Bronchus fibroblast of lung (primary cell): Measurements from ENCODE around the genes DNAJA3 and C16orf96.

- RAMPAGE, long total RNA: no peak
Observed at GRCh38 chr16:4376628-4377540, 5.2 kb downstream of the VASN start.

DNA sequence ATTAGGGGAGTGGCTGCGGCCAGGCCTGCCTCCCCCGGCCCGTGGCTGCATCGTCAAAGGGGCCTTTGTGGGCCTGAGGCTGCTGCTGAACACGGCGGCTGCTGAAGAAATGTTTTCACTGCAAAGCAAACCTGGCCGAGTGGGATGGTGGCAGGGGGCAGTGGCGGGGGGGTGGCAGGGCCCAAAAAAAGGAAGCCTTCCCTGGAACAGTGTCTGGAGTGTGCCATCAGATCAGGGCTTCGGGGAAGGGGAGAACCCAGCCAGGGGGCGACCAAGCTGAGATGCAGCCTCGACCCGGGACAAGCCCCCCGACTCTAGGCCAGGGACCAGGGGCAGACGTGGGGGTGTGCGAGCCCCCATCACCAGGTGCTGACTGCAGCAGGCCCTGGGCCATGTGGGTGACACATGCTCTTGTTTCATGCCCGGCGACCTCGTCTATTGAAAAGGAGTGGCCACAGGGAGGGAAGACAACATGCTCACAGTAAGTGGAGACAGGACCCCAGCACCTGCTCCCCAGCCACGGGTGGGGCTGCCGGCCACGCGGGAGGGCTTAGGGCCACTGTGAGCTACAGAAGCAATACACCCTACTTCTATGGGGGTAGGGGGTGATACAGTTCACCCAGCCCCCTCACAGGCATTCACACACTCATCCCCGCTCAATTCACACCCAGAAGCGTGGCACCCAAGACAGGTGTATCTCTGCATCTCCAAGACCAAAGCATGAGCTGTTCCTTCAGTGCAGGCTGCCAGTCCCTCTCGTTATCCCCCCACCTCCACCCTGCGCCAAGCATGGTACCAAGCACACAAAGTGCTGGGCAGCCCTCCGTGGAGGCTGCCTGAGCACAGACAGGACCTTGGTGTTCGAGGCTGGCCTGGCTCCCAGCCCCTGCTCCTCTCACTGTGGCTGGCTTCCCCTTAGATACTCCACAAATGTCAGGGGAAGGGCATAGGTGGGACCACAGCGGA, 13.4 kb downstream of the VASN start:
- RAMPAGE, long total RNA: no peak

DNA sequence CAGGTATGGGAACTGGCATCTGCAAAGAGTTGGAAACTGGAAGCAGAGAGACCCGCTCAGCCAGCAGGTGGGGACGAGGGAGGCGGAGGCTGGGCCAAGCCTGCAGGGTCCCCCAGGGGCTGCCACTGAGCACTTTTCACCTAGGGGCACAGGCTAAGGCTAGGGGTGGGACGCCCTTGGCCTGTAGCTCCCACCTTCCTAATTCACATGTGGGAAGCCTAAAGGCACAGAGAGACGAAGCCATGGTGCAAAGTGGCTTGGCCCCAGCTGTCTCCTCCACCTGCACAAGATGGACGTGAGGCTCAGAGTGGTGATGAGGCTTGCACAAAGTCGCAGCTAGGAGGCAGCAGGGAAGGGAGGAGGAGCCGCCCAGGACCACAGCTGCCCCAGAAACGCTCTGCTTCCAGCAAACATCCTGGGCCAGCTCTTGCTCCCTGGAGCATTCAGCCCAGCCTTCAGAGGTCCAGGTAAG, 18.9 kb downstream of the VASN start:
- RAMPAGE, long total RNA: no peak

DNA sequence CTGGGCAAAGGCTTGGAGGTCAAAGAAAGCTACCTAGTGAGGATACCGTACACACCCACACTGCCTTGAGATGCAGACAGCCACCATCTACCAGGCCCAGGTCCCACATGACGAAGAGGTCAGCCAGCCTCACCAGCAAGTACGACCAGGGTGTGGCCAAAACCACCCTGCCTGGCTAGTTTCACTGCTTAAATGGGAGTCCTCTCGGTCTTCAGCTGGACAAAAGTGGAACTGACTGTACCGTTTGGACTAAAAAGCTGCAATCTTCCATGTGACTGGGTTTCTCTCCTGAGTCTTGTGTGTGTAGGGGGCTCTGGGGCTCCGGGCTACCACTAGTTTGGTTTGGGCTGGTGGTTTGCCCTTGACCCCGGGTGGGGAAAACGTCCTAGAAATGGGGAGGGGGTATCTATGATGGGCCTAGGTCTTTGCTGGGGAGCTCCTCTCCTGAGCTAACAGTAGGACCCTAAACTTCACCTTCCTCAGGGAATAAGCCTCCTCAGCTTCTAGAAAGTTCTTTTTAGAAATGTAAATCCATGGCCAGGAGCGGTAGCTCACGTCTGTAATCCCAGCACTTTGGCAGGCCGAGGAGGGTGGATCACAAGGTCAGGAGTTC, 21.7 kb downstream of the VASN start:
- RAMPAGE, long total RNA: no peak

DNA sequence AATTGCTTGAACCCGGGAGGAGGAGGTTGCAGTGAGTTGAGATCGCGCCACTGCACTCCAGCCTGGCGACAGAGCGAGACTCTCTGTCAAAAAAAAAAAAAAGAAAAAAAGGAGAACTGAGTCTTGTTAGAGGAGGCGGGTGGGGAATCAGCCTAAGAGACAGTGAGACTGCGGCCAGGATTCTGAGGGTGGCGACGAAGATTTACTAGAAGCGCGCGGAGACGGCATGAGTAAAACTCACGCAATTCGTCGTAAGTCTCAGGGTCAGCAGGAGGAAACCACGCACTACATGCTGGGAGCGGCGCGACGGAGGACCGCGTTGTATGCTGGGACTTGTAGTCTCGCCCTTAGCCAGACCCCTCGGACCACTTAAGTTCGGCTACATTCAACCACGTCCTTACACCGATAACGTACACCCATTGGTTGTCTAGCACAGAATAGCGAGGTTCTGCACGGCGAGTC, 400 bp upstream of the DNAJA3 start:
- RAMPAGE, long total RNA: no peak

- RAMPAGE, long total RNA: start-site peak on the plus strand at chr16:4425868-4425874, 236 and 337 reads in 2 replicates
Observed at GRCh38 chr16:4425699-4426621, at the start of gene DNAJA3. DNAJA3 (plus strand) TSS chr16:4425868.

GRCh38 chr16:4510794-4511423, 27.7 kb downstream of the CDIP1 start:
- RAMPAGE, long total RNA: no peak

- RAMPAGE, long total RNA: no peak
Observed at GRCh38 chr16:4556037-4556746, at the start of gene C16orf96. C16orf96 (plus strand) TSS chr16:4556340.

DNA sequence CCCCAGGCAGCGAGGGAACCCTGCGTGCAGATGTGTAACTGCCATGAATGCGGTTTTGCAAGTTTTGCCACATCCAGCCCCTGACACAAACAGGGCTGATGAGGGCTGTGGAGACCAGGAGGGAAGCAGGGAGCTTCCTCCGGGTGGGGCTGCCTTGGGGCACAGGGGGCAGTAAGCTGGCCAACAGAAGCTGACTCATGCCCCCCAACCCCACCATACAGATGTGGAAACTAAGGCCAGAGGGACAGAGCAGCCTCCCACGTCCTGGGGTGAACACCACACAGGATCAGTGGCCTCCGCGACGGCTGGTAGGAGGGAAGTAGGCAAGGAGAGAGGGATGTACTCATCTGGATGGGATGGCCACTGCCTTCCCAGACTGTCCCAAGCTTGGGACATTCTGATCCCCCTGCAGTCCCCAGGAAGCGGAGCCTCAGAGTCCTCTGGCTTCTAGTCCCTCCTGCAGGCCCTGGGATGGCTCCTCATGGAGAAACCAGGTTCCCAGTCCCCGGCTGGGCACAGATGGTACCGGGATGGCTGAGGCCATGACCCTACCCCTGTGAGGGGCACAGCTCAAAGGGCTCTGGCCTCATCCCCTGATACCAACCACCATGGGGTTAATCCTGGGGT, 1.5 kb downstream of the UBALD1 start:
- RAMPAGE, long total RNA: no peak

DNA sequence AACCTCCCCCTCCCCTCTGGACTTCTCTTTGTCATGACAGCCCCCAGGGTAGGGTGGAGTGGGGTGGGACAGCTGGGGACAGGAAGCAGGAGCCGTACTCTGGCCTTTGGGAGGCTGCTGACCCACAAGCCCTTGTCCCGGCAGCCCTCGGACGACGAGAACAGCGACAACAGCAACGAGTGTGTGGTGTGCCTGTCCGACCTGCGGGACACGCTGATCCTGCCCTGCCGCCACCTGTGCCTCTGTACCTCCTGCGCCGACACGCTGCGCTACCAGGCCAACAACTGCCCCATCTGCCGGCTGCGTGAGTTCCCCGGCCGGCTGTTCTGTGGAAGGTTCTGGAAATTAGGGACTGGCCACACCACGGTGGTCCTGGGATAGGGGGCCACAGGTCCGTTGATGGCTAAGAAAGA, 20.0 kb upstream of the NUDT16L1 start:
- RAMPAGE, long total RNA: no peak

- RAMPAGE, long total RNA: no peak
Observed at GRCh38 chr16:4673767-4673999, 19.7 kb upstream of the NUDT16L1 start.

- RAMPAGE, long total RNA: no peak
Observed at GRCh38 chr16:4681941-4682513, 11.3 kb upstream of the NUDT16L1 start.

DNA sequence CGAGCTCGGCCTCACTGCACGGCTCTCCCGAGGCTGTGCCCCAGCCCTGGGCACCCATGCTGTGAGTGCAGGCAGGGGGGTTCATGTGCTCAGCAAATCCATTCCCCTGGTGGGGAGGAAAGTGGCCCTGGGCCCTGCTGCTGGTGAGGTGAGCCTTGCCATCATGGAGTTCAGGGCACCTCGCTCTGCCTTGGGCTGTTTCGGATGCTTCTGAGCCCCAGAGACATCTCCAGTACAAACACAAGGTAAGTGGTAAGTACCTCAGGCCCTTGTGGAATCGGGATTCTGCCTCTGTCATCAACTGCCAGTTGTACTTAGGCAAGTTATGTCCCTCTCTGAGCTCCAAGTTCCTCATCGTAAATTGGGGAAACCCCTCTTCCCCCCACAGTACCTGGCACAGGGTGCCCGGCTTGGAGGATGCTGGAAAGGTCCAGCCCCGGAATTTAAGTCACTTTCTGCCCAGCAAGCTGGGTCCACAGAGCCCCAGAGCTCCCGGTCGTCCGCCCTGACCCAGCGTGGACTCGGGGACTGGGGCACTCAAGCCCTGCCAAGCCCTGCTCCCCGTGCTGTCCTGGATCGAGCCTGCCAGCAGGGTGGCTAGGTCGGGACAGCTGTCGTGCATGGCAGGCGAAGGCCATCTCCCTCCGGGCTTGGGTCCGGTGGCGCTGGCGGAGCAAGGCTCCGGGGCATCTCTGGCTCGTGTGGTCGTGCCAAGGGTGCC, 652 bp upstream of the NUDT16L1 start:
- RAMPAGE, long total RNA: no peak

DNA sequence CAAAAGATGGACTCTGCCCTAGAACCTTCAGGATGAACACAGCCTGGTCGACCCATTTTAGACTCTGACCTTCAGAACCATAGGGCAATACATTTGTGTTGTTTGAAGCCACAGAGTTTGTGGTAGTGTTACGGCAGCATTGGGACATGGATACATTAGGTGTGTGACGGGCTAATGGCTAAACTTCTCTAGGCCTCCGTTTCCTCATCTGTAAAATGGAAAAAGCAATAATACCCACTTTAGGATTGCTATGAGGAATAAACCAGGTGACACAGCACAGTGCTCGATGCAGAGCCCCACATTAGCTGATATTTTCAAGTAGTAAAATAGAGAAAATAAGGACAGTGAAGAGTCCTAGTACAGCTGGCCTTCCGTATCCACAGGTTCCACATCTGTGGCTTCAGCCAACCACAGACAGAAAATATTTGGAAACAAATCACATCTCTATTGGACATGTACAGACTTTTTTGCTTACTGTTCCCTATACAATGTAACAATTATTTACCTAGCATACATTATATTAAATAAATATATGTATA, 1.9 kb upstream of the SMIM22 start:
- RAMPAGE, long total RNA: no peak

GRCh38 chr16:4796919-4797738, 2.0 kb downstream of the SMIM22 start:
- RAMPAGE, long total RNA: no peak

DNA sequence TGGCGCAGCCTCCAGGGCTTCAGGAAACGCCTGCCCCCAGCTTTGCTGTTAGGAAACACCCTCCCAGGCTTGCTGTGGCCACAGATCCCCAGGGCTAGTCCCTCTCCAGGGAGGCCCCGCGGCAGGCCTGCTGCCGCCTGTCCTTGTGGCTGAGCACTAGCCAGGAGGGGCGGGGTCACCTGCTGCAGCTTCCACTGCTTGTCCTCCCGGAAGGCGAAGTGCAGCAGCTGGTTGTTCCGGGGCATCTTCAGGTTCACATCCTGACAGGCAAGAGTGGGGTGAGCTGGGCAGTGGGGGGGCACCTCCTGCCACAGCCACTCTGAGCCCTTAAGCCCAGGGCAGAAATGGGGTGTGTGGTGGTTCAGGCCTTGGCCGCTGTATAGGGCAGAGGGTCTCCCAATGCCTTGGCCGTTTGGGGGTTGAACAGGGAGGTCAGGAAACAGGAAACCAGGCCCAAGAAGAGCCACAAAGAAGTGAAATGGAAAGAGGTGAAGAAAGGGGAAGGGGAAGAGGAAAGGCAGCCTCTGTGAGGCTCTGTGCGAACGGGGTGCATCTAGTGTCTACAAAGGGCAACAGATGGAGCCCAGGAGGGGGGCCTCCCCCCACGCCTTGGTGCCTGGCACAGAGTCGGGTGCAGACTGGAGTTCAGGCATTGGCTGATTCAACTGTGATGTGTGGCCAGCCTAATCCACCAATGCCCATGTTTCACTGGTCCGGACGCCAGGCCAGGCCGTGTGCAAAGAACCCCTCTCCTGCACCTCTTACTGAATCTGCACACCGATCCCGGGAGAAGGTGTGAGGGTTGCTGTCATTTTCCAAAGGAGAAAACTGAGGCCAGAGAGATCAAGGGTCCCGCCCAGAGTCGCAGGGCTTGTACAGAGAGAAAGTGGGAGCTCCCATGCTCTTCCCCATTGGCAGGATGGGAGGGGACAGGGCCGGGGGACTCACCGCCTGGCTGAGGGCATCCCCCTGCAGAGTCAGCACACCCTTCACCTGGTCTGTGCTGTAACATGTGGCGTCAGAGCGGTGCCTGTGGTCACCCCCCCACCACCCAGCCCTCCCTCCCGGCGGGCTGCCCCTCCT, 1.8 kb downstream of the ROGDI start:
- RAMPAGE, long total RNA: no peak

DNA sequence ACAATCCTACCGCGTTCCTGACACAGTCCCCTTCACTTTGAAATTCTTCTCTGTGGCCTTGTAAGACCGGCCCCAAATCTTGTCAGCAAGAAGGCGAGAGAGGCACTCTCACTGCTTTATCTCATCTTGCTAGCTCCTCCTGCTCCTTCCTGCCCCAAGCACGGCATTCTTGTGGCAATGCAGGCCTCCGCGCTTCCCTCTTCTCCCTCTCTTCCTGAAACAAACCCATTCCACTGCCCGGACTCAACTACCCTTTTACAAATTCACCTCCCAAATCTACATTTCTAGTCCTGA, 16.5 kb downstream of the GLYR1 start:
- RAMPAGE, long total RNA: no peak

DNA sequence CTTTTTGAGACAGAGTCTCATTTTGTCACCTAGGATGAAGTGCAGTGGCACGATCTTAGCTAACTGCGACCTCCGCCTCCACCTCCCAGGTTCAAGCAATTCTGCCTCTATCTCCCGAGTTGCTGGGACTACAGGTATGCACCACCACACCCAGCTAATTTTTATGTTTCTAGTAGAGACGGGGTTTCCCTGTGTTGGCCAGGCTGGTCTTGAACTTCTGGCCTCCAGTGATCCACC, 12.7 kb downstream of the GLYR1 start:
- RAMPAGE, long total RNA: no peak

DNA sequence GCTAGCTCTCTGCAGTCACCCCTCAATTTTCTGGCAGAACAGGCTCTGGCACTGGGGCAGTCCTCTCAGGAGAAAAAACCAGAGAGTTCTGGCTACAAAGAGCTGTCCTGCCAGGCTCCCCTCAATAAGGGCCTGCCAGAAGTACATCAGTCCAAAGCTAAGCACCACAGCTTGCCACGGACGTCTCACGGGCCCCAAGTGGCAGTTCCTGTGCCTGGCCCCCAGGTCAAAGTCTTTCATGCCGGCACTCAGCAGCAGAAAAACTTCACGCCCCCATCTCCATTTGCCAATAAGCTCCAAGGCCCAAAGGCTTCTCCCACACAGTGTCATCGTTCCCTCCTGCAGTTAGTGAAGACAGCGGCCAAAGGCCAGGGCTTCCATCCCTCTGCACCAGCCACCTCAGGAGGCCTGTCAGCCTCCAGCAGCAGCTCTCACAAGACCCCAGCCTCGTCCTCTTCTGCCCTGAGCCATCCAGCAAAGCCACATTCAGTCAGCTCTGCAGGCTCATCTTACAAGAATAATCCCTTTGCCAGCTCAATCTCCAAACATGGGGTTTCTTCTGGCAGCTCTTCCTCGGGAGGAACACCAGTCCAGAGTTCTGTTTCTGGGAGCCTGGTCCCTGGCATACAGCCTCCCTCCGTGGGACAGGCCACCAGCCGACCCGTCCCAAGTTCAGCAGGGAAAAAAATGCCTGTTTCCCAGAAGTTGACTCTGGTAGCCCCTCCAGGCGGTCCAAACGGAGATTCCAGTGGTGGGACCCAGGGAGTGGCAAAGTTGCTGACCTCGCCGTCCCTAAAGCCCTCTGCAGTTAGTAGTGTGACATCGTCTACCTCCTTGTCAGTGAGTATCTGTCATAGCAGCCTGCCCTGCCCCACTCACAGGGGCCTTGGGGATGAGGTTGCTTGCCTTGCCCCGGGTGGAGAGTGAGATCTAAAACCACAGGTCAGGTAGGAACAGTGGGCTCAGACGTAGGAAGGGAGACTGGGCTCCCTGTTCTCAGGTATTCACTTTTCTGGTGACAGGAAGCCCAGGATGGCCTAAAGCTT, 27.6 kb downstream of the UBN1 start:
- RAMPAGE, long total RNA: no peak

DNA sequence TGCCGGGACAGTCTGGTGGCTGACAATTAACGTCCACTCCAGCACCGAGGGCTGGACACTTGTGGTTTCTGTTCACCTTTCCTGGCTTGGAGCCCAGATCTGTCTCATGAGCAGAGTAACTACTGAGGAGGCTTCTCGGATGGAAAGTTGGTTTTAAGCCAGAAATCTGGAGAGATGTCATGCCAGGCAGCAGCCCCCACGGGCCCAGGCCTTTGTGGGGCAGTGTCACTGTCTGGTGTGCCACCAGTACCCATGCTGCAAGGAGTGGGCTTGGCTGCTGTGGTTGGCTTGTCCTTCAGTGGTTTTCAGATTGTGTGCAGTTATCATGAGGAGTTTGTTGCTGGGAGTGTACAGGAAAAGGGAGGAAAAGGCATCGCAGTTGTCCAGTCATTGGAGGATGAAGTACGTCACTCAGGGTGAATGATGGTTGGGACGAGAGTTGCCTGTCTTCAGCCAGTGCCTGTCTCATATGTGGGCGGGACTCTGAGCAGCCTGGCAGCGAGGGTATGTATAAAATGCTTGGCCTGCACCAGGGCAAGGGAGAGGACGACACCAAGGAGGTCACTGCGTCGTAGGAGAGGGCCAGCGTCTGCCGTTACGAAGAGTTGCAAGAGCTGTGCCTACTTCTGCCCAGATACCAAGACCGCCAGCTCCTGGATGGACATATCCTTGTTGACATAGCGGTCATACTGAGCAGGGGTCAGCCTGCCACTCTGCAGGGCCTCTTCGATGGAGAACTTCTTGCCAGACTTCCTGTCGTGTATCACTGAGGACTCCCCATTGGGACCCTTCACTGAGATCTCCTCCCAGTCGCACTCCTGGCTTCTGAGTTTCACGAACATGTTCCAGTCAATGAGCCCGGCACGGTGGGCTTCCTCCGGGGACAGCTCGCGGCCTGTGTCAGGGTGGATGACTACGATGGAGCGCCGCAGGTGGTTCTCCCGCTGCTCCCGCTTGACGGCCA, 35.8 kb downstream of the UBN1 start:
- RAMPAGE, long total RNA: no peak